ENCODE results near the genes LRTM2 and TEX52.

DNA sequence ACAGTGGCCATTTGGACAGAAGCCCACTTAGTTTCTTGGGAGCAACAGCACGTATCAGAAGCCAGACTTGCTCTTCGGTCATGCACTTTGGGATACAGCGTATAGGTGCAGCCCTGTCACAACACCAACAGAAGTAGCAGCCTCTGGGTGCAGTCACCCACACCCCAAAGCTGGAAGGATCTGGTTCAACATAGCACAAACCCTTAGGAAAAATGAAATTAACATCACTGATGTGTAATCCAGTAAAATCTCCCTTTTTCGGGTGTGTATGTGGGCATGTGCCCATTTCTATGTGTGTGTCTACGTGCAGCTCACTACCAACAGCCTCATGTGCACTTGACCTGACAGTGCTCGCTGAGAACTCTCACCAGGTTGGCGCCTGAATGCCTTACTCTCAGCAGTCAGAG is 32.4 kb upstream of the LRTM2 start:
- RRBS, result no CpG with 5 or more reads among the region's 7 CpGs

- RRBS, result no CpG with 5 or more reads among the region's 34 CpGs
These were observed at the start of gene LRTM2 for GRCh38 chr12:1819985-1820686. Gene LRTM2, plus strand, starts transcription at chr12:1820565.

DNA sequence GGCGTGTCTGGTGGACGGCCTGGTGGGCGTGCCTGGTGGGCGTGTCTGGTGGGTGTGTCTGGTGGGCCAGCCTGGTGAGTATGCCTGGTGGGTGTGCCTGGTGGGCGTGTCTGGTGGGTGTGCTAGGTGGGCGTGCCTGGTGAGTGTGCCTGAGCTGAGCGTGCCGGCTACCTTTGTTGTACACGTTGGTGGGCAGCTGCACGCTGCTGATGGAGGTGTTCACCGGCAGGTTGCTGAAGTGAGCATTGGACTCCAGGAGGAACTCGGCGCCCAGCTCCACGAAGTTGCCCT is 10.8 kb downstream of the CACNA2D4 start:
- RRBS, result 3% methylated on average over 4 of the region's 14 CpGs

DNA sequence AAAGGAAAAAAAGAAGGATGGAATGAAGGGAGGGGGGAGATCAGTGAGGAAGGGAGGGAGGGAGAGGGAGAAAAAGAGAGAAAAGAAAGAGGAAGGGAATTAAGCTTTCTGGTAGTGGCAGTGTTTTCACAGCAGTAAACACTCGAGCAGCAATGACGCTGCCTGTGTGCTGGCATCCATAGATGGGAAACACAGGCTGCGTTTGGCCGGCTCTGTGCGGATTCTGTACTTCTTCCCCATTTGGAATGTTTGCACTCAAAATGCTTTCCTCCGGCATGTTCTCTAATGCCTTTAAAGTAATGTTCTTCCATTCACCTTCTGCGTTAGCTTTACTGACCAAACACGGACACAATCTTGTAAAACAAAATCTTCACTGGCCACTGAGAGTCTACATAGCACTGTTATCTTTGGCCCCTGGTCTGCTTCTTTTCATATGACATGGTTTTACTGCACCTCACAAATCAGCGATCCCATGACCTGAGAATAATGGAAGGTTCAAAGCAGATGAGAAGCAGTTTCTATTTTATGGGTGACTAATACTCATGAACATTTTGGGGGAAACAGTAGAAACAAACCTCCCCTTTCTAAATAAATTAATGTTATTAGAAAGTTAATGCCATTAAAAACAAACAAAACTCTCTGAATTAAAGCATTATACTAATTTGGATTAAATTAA is 31.3 kb downstream of the DCP1B start:
- RRBS, result no CpG with 5 or more reads among the region's 9 CpGs

GRCh38 chr12:1993826-1994656 is 10.2 kb downstream of the DCP1B start:
- RRBS, result no CpG with 5 or more reads among the region's 2 CpGs

DNA sequence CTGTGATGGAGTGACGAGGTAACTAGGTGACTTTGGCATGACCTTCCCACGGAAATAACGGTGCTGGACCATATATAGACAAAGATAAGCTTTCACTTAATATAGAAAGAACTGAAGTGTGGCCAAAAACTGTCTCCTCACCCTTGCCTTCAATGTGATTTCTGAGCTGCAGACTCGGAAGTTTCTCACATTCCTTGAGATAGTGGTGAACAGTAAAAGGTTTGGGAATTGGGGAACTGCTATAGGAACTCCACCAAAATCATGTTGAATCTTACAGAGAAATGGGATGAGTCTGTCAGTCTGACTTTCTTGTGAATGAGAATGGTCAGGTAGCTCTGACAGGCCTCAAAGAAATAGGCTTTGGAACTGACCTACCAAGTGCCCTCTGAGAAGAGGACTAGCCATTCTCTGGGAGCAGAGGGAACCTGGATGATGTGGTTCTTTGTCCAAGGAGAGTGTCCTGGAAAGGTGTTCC is 185.5 kb downstream of the CACNA1C start:
- RRBS, result no CpG with 5 or more reads among the region's 4 CpGs

DNA sequence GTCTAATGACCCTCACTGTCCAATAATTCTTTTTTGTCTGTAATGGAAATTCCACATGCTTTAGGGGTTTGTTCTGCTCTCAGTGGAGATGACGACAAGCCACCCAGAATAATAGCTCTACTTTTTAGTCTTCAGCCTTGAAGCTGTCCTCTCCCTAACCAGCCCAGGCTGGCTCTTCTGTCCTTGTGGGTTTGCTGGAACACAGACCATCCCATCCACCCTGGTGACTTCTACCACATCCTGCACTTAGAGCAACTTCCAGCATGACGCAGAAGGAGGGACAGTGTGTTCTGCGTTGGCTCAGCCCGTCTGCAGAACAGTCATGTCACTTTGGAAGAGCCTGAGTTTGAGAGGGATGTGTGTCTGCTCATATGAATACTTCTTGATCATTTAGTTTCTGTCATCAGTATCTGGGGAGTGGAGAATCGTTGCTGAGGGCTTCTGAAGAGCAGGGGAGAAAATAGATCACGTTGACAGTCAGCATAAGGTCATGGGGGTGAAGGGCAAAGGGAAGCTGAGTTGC is 198.0 kb downstream of the CACNA1C start:
- RRBS, result no CpG with 5 or more reads among the region's 6 CpGs

DNA sequence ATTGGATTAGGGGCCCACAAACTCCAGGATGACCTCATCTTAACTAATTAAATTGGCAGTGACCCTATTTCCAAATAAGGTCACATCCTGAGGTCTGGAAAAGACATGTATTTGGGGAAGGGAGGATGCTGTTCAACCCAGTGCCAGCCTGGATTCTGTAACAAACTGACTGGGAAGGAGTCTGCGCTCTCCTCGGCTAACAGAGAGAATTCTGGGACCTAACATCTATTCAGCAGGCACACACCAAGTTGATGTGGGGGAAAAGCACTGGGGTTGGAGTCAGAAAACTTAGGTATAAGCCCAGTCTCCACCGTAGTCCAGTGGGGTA is 365.6 kb upstream of the FKBP4 start:
- RRBS, result no CpG with 5 or more reads among the region's 3 CpGs

GRCh38 chr12:2449298-2449556 is 345.5 kb upstream of the FKBP4 start:
- RRBS, result no CpG with 5 or more reads among the region's 6 CpGs

DNA sequence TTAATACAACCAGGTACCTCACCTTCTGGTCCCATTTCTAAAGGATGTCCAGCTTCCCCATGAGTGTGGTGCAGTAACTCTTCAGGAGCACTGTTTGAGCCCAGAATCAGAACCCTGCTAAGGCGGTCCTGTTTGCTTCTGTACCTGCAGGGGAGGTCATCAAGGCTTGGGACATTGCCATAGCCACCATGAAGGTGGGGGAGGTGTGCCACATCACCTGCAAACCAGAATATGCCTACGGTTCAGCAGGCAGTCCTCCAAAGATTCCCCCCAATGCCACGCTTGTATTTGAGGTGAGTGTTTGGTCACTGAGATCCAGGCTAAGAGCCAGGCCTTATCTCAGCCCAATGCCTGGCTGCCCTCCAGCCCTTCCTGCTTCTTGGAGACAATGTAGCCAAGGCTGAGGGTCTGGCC is 2.8 kb downstream of the FKBP4 start:
- RRBS, result no CpG with 5 or more reads among the region's 3 CpGs

GRCh38 chr12:2800843-2801648 is 6.3 kb downstream of the FKBP4 start:
- RRBS, result no CpG with 5 or more reads among the region's 16 CpGs

GRCh38 chr12:2842794-2843439 is 8.1 kb upstream of the NRIP2 start:
- RRBS, result no CpG with 5 or more reads among the region's 6 CpGs

- RRBS, result no CpG with 5 or more reads among the region's 15 CpGs
These were observed at the start of gene TEX52 for GRCh38 chr12:2856163-2857388. Gene TEX52, minus strand, starts transcription at chr12:2857039.

GRCh38 chr12:2858301-2858866 is 1.5 kb upstream of the TEX52 start:
- RRBS, result no CpG with 5 or more reads among the region's 6 CpGs

DNA sequence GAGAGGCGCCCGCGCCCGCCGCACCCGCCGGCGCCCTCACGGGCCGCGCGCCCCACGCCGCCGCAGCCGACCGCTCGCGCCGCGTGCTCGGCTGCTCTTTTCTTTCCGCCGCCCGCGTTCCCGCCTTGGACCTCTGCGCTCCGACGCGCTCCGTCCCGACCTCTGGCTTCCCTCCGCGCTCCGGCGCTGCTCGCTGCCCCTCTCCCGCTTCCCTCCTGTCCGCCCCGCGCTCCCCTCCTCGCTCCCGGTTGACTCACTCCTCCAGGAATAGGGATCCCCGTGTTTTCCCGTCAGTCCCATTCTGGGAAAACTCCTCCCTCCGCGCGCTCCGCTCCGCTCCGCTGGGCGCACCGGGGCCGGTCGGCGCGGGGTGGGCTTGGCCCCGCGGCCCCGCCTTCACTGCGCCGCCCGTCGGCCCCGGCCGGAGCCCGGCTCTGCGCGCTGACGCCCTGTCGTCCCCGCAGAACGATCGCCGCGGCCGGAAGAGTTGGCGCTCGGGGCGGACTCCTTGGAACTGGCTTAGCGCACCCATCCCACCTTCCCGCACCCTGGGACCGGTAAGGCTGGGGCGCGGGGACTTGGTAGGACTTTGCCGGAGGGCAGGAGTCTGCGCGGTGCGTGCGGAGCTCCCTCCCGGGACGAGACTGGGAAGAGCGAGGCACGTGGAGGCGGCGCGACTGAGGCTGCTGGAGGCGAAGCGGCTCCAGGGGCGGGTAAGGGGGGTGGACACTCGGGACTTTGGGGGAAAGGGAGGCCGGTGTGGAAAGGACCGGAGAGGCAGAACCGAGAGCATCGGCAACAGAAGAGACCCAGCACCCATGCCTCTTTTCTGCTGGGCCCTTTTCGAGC is 511 bp downstream of the TEAD4 start:
- RRBS, result 2% methylated on average over 67 of the region's 107 CpGs

GRCh38 chr12:3086740-3087300 is 9.6 kb downstream of the TSPAN9 start:
- RRBS, result no CpG with 5 or more reads among the region's 9 CpGs

DNA sequence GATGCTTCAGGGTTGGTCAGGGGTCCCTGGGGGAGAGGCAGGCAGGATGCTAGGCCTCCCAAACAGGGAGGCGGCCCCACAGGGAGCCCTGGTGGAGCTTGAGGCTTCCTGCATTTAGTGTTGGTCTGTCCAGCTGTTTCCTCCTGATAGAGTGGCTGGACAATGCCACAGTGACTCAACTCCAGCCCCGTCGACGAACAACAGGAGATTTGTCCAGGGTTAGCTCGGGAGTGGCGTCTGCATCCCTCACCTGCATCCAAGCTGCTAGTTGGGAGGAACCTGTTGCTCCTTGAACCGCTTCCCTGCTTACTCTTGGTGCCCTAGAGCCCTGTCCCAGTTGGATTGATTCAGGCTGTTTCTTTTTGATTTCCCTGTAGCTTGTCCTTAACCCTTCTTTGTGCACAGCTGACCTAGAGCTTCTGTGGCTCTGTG is 45.8 kb downstream of the TSPAN9 start:
- RRBS, result no CpG with 5 or more reads among the region's 7 CpGs

- RRBS, result no CpG with 5 or more reads among the region's 15 CpGs
These were observed 52.9 kb downstream of the TSPAN9 start for GRCh38 chr12:3130028-3130486.

GRCh38 chr12:3223991-3224893 is 147.1 kb downstream of the TSPAN9 start:
- RRBS, result no CpG with 5 or more reads among the region's 28 CpGs

GRCh38 chr12:3225153-3226117 is 148.3 kb downstream of the TSPAN9 start:
- RRBS, result no CpG with 5 or more reads among the region's 23 CpGs